CMK (cell line): ENCODE measurements around the genes RCBTB2, MLNR and CDADC1.

DNA sequence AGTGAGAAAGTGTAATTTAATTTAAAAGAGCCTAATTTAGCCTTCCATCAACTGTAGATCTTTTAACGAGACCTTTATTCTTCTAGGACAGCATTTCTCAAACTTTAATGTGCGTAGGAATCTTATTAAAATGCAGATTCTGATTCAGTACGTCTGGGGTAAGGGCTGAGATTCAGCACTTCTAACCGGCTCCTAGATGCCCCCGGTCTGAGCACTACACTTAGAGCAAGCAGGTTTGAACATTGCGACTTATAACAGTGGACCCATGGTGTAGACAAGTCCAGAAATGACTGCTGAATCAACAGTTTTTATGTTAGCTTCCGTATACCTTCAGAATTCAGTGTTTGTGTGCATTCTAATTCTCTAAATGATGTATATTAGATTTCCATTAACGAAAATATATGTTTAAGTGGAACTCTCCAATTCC lies 17.4 kb upstream of the CPB2 start:
- RRBS, result no CpG with 5 or more reads among the region's 8 CpGs

DNA sequence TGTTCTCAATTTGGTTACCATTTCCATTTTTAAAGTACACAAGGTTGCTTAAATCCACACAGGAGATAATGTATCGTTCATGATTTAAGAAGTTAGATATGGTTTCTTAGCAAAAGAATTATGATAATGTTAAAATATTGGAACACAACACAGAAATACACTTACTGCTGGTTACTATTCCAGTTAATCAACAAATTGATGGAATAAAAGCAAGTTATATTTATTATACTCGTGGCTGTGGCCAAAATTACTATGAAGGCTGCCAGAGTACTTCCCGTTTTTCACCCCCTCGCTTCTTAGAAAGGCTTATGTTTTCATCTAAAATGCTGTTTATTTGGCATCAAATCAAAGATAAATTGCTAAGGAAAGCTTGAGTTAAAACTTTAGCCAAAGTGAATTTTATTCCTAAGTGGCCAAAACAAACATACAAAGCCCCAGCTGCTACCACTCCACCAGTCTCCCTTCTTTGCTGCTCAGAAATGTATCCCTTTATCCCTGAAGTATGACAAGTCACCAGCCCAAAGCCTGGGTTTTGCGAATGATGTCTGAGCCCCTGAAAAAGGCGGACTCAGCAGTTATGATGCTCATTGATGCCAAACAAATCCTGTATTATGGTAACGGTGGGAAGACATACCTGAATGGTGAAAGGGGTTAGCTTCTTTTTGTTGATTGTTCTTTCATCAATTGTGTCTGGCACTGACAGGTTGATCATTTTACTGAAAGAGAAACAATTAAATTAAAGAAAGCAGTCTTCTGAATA lies 27.6 kb downstream of the LCP1 start:
- RRBS, result no CpG with 5 or more reads among the region's 7 CpGs

- RRBS, result no CpG with 5 or more reads among the region's 5 CpGs
Observed at GRCh38 chr13:46320378-46321045, 66.5 kb downstream of the RUBCNL start.

DNA sequence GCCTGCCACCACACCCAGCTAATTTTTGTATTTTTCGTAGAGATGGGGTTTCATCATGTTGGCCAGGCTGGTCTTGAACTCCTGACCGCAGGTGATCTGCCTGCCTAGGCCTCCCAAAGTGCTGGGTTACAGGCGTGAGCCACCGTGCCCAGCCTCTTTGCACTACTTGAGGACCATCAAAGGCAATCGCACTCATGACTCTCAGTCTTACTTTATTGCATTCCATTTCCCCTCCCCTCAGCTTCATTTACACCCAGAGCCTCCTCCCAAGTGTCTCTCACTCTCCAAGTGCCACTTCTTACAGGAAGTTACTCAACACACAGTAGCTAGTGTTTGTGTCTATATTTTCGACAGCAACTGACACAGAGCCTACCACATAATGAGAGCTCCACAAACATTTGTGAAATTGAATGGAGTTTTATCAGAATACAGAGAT lies 16.8 kb upstream of the RUBCNL start:
- RRBS, result no CpG with 5 or more reads among the region's 6 CpGs

DNA sequence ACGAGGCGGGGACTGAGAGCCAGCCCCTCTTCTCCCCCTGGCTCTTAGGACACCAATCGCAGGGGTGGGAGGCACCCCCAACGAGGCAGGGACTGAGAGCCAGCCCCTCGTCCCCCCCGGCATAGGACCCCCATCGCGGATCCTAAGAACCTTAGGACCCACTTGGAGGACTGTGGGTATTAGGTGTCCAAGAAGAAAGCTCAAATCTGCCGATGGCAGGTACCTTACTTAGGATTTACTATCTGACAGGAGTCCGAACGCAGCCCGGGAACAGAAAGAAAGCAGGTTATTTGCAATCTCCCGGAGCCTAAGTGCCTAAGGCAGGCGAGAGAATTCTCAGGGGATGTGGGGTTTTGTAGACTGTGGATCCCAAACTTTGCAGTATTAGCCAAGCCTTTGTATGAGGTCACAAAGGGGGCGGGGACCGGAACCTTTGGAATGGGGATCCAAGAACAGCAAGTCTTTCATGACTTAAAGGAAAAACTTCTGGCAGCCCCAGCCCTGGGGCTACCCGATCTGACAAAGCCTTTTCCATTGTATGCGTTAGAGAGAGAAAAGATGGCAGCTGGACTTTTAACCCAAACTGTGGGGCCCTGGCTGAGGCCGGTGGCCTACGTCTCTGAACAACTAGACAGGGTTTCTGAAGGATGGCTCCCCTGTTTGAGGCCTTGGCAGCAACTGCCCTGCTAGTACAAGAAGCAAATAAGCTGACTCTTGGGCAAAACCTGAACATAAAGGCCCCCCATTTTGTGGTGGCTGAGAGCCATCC lies 80.6 kb upstream of the RUBCNL start:
- RRBS, result no CpG with 5 or more reads among the region's 20 CpGs

DNA sequence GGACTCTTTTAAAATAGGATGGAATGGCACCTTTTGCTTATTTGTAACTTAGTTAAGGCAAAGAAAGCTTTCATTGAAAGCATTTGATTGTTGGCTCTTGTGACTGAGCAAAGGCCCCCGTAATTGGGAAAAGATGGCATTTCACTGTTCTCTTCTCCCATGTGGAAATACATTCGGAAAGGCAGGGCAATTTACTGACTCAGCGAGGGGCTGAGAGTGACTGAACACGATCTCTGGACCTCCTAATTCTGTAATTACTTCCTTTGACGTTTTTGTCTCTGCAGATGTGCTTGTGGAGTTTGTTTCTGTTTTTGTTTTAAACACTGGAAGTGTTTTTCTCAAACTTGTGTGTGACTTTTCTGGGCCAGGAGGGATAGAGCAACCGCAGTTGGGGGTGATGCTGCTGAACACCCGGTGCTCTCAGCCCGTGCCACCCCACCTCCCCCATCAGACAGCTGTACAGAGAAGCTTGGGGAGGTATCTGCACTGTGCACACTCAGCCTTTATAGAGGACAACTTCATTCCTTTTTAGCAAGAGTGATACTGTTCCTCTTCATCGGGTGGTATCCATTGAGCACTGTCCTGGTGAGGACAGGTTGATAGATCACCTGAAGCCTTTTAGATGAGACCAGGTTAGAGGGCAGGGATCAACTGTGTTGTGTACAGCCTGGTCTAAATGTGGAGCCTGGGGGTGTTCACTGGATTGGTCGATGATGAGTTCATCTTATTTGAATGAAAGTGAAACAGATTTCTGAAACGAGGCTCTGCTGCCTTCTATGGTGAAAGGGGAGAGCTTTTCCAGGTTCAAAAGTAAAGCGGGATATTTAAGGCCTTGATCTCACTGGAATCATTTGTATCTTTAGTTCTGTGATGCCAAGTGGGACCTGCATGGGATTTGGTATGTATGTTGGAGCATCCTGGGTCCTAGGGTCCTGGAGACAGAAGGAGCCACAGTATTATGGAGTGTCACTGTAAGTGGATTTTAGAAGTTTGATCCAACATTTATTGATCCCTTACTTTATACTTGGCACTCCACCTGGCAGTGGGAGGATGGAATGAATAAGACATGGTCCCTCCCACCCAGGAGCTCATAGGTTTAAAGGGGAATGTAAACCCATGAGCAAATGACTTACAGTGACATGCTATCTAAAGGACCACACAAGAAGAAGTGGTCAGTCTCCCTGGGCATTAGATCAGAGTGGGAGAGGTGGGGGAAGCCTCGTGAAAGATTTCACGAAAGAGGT lies 117.3 kb downstream of the ESD start:
- RRBS, result no CpG with 5 or more reads among the region's 14 CpGs

- RRBS, result no CpG with 5 or more reads among the region's 8 CpGs
Observed at GRCh38 chr13:48071918-48072782, 22.8 kb downstream of the MED4 start.

- RRBS, result no CpG with 5 or more reads among the region's 4 CpGs
Observed at GRCh38 chr13:48155737-48156214, 60.9 kb upstream of the MED4 start.

- RRBS, result no CpG with 5 or more reads among the region's 3 CpGs
Observed at GRCh38 chr13:48437421-48438052, 24.6 kb upstream of the LPAR6 start.

GRCh38 chr13:48506696-48507559 lies 26.0 kb downstream of the RCBTB2 start:
- RRBS, result no CpG with 5 or more reads among the region's 12 CpGs

GRCh38 chr13:48532344-48533536 lies at the start of gene RCBTB2:
Gene RCBTB2, minus strand, starts transcription at chr13:48533080.
- RRBS, result 1% methylated on average over 25 of the region's 95 CpGs

GRCh38 chr13:48577050-48577406 lies 44.1 kb upstream of the RCBTB2 start:
- RRBS, result no CpG with 5 or more reads among the region's 2 CpGs

DNA sequence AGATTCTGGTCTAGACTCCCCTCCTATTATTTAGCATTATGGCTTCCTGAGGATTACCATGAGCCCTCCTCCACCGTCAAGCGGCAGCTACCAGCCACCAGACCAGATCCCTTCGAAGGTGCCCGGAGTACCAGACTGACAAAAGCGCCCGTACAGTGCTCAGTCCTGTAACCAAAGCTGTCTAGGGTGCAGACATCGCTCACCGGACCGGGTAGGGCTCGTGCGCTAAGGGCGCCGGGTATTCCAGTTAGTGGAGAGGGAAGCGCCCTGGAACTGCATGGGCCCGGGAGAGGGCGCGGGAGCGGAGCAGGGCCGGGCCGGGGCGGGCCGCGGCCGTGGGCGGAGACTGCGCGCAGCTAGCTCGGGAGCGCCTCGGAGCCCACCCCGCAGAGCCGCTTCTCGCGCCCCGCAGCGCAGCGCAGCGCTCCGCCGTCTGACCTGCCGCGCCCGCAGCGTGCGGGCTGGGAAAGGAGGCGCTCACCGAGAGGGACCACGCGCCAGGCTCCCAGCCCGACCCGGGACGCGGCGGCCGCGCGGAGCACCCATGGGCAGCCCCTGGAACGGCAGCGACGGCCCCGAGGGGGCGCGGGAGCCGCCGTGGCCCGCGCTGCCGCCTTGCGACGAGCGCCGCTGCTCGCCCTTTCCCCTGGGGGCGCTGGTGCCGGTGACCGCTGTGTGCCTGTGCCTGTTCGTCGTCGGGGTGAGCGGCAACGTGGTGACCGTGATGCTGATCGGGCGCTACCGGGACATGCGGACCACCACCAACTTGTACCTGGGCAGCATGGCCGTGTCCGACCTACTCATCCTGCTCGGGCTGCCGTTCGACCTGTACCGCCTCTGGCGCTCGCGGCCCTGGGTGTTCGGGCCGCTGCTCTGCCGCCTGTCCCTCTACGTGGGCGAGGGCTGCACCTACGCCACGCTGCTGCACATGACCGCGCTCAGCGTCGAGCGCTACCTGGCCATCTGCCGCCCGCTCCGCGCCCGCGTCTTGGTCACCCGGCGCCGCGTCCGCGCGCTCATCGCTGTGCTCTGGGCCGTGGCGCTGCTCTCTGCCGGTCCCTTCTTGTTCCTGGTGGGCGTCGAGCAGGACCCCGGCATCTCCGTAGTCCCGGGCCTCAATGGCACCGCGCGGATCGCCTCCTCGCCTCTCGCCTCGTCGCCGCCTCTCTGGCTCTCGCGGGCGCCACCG lies at the start of gene MLNR:
TSS of gene MLNR (plus strand) at position 545 of the 1,189 bp plus-strand sequence.
- RRBS, result 96% methylated on average over 31 of the region's 142 CpGs

GRCh38 chr13:49247206-49248379 lies at the start of gene CDADC1:
Gene CDADC1, plus strand, starts transcription at chr13:49247925.
- RRBS, result 0% methylated on average over 1 of the region's 43 CpGs

DNA sequence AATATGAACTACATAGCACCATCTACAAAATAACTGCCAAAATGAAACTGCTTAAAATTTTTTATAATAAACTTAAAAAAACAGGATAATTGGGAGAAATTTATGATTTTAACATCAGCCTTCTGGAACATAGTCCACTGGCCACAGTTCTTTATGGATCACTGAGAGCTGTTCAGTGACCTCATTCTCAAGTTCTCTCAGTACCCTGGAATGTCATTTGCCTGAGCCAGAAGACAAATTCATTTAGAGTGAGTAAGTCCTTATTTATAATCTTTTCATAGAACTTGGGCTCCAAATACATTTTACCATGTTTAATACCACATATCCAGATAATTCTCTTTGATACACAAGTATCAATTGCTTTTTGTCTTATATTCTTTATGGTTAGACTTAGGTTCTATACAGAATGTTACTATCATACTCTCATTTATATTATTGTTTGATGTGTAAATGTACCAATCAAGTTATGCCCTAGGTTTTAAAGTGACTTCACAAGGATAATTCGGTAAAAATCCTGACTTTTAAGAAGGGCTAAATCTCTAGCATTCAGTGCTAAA lies 87.6 kb downstream of the CAB39L start:
- RRBS, result no CpG with 5 or more reads among the region's 1 CpG

- RRBS, result no CpG with 5 or more reads among the region's 2 CpGs
Observed at GRCh38 chr13:49454765-49454964, 10.6 kb downstream of the SETDB2 start.

GRCh38 chr13:49533926-49534417 lies 38.2 kb downstream of the PHF11 start:
- RRBS, result no CpG with 5 or more reads among the region's 3 CpGs

DNA sequence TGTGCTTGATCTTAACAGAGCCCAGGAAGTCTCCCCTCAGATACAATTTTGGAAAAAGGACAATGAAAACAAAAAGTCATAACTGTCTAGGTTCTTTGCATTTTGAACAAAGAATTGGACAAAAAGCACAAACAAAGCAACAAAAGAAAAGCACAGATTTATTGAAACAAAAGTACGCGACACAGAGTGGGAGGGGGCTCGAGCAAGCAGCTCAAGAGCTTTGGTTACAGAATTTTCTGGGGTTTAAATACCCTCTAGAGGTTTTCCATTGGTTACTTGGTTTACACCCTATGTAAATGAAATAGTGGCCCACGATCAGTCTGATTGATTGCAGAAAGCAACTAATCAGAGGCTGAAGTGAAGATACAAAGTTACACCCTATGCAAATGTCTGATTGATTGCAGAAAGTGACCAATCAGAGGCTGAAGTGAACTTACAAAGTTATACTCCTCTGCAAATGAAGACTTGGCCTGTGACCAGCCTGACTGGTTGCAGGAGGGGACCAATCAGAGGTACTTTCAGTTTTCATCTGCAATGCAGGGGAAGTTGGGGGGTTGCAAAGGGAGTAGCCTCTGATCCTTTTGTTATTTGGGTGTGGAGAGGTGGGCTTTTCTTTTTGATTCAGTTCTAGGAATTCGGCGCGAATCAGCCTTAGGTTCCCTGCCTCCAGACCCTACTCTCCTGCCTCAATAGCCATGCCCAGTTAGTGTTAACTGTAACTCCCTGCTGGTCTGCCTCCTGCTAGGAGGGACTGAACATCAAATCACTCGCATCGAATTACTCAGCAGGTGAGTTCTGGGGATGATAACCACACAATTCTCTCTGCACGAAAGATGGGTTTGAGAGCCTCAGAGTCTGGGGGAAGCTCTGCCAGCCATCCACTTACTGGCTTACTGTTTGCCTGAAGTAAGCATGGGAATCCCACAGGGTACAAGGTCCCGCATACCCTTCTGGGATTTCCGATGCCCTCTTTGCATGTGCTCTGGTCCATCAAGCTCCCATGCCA lies 7.3 kb downstream of the ARL11 start:
- RRBS, result no CpG with 5 or more reads among the region's 12 CpGs

DNA sequence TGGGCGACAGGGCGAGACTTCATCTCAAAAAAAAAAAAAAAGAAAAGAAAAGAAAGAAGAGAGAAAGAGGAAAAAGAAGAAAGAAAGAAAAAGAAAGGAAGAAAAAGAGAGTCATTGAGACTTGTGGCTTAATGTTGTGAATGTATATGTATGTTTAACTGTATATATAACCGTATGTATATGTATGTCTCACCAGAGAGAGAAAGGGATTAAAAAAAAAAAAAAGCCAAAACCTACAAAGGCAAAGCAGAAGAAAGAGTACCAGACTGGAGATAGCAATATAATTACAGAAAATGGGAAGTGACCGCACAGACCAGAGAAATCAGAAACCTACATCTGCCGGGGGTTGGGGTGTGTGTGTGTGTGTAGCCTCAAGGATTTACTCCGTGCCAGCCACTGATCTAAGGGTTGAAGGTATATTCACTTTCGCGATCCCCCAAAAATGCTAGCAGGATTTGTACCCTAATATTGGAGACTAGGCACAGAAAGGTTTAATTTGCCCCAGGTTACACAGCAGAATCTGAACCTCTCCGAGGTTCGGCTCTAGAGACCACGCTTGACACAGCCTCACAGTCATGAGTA lies 14.7 kb downstream of the ARL11 start:
- RRBS, result no CpG with 5 or more reads among the region's 11 CpGs